ENCODE data around the gene TMC3.

- RRBS, result no CpG with 5 or more reads among the region's 3 CpGs
CAGE:
- cytosol, long polyA plus RNA, result no peak
- long polyA plus RNA, result no peak
- nucleus, long polyA plus RNA, result no peak
Measured at GRCh38 chr15:80679790-80680404, 15.2 kb upstream of the ABHD17C start.

- RRBS, result no CpG with 5 or more reads among the region's 3 CpGs
CAGE:
- cytosol, long polyA plus RNA, result no peak
- long polyA plus RNA, result no peak
- nucleus, long polyA plus RNA, result no peak
Measured at GRCh38 chr15:80776296-80776579, 2.9 kb upstream of the CEMIP start.

GRCh38 chr15:81164368-81164650 lies 30.2 kb downstream of the CFAP161 start:
- RRBS, result no CpG with 5 or more reads among the region's 1 CpG
CAGE:
- cytosol, long polyA plus RNA, result no peak
- long polyA plus RNA, result no peak
- nucleus, long polyA plus RNA, result no peak

DNA sequence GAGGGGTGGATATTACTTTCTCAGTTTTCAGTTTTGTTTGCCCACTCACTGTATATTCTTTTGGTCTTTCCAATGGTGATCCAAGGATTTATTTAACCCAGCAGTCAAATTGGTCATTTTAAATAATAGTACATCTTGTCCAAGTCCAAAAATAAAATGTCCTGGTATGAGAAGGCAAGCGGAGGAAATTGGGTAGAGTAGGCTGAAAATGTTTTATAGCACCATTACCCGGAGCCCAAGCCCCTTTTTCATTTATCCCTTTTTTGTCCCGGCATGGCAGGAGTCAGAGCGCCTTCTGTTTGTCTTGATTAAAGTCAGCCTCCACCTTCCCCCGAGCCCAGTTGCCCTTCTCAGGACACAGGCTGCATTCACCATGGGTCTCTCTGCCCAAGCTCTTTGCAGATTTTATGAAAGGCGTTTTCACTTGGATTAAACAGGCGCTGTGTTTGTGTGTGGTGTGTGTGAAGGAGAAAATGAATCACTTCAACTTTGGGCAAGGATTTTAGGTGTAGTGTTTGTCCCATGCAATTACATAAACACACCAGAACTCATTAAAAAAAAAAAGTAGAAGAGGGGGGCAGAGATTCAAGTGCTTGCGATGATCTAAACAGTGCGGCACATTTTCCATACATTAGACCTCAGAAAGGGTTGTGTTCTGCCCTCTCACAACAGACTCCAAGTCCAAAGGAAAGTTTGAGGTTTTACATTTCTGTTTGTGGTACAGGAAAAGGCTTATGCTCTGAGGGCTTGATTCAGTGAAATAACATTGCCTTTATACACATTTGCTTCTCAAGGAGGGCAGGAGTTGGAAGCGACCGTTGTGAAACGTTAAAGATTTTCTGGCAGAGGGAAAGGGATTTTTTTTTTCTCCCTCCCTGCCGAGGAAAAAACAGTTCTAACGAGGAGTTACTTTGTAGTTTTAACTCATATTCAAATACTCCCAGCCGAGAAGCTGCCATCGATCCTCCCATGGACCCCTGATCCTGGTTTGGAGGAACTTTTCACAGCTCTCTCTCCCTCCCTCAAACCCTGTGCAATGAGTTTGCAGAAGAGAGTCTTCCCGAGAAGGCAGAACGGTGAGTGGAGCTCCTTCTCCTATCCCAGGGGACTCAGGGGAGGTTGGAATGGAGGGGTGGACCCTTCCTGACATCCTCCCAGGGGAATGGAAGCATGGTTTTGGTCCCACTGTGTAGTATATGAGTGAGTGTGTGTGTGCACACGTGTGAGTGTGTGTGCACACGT lies 14.4 kb upstream of the IL16 start:
- RRBS, result no CpG with 5 or more reads among the region's 20 CpGs
CAGE:
- cytosol, long polyA plus RNA, result no peak
- long polyA plus RNA, result no peak
- nucleus, long polyA plus RNA, result no peak

DNA sequence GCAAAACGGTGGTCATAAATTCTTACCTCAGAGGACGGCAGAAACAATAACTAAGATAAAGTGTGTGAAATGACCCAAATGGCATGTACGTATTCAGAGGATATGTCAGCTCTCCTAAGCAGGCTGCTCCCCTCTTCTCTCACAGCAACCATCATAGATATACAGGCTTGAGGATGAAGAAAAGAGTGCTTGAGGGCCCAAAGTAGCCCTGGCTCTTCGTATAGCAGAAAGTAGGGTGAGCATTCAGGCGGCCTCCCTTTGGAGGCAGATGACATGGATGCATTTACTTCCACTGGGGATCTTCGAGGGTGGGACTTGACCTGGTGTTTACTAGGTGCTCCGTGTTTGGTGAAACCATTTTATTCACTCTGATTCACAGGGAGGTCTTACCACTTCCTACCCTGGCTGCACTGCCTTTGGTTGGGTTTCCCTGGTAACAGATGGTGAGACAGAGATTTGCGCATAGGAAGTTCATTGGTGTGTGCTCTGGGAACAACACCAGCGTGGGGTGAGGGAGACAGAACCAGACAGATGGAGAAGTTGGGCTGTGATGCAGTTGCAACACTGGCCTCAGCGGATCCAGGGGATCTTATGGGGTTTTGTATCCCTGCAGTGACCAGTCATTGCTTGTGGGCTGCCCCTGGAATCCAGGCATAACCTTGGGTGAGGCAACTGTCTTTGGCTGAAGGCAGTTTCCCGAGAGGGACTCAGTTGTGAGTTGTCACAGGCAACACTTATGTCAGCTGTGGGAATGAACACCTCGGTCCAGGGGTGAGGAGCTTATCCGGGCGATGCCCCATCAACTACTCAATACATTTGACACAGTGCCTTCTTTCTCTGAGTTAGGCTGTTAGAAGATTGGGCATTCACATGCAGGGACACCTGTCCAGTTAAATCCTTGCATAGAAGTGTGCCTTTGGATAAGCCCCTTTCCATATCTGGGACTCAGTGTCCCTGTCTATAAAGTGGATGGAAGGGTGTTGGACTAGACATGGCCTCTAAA lies 12.5 kb upstream of the IL16 start:
- RRBS, result no CpG with 5 or more reads among the region's 14 CpGs
CAGE:
- cytosol, long polyA plus RNA, result no peak
- long polyA plus RNA, result no peak
- nucleus, long polyA plus RNA, result no peak

DNA sequence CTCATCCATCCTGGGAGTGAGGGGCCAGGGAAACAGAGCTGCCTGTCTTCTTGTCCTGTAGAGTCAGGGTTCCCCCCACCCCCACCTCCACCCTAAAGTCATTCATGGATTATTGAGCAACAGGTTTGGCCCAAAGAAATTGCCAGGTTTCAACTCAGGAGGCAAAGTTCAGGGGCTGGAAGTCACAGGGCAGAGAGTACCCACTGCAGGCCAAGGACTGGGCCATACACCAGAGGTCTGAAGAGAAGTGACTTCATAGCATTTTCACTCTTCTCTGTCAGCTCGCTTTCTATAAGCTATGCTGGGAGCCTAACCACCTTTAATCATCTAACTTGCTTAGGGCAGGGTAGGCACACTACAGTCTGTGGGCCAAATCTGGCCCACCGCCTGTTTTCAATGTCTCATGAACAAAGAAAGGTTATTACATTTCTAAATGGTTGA lies 50.1 kb downstream of the STARD5 start:
- RRBS, result no CpG with 5 or more reads among the region's 2 CpGs
CAGE:
- cytosol, long polyA plus RNA, result no peak
- long polyA plus RNA, result no peak
- nucleus, long polyA plus RNA, result no peak

- RRBS, result no CpG with 5 or more reads among the region's 4 CpGs
CAGE:
- cytosol, long polyA plus RNA, result no peak
- long polyA plus RNA, result no peak
- nucleus, long polyA plus RNA, result no peak
Measured at GRCh38 chr15:81297685-81298407, 26.1 kb downstream of the STARD5 start.

DNA sequence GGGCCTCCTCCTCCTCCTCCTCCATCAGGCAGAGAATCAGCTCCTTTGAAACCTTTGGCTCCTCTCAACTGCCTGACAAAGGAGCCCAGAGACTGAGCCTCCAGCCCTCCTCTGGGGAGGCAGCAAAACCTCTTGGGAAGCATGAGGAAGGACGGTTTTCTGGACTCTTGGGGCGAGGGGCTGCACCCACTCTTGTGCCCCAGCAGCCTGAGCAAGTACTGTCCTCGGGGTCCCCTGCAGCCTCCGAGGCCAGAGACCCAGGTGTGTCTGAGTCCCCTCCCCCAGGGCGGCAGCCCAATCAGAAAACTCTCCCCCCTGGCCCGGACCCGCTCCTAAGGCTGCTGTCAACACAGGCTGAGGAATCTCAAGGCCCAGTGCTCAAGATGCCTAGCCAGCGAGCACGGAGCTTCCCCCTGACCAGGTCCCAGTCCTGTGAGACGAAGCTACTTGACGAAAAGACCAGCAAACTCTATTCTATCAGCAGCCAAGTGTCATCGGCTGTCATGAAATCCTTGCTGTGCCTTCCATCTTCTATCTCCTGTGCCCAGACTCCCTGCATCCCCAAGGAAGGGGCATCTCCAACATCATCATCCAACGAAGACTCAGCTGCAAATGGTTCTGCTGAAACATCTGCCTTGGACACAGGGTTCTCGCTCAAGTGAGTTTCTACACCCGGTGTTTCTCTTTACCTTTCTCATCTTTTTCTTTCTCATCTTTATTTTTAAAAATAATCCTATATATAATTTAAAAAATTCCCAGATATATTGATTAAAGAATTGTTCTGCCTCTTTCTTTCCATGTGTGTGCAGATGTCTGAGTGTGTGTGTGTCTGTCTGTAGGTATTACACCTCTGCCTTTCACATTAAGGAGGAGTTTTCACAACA lies 23.9 kb downstream of the STARD5 start:
- RRBS, result no CpG with 5 or more reads among the region's 15 CpGs
CAGE:
- cytosol, long polyA plus RNA, result no peak
- long polyA plus RNA, result no peak
- nucleus, long polyA plus RNA, result no peak

DNA sequence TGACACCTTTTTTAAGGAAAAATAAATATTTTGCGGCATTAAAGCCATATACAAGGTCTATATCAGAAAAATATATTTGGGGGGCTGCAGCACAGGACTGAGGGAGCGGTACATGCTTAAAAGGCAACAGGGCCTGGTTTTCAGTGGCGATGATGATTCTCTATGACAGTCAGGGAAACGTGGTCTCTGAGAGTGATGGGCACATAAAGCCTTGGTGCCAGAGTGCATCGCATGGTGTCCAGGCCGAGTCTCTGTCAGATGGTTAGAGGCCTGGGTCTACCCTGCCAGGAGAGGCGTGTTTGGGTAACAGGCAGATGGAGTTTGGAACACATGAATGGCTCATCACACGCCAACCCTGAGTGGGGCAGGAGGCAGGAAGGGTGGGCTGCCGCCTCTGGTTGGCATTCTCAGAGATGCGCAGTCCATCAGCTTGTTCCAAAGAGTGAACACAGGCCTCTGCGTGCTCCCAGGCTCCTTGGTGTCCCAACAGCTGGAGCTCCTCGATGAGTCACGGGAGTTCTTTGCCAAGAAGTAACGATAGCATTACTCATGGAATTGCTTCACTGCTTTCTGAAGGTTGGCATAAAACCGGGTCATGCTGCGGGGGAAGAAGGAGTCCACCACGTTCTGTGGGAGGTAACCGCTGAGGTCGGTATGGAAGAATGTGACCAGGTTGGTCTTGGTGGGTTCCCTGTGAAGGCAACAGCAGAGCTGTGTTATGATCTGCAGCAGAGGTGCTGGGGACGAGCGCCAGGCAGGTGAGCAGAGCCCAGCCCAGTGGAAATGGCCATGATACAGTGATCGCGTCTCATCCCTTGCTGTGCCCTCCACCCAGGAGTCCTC lies 11.0 kb downstream of the STARD5 start:
- RRBS, result no CpG with 5 or more reads among the region's 23 CpGs
CAGE:
- cytosol, long polyA plus RNA, result no peak
- long polyA plus RNA, result no peak
- nucleus, long polyA plus RNA, result no peak

GRCh38 chr15:81374065-81374599 lies at the start of gene TMC3:
Gene TMC3, minus strand, starts transcription at chr15:81374213.
- RRBS, result no CpG with 5 or more reads among the region's 8 CpGs
CAGE:
- cytosol, long polyA plus RNA, result no peak
- long polyA plus RNA, result no peak
- nucleus, long polyA plus RNA, result no peak

DNA sequence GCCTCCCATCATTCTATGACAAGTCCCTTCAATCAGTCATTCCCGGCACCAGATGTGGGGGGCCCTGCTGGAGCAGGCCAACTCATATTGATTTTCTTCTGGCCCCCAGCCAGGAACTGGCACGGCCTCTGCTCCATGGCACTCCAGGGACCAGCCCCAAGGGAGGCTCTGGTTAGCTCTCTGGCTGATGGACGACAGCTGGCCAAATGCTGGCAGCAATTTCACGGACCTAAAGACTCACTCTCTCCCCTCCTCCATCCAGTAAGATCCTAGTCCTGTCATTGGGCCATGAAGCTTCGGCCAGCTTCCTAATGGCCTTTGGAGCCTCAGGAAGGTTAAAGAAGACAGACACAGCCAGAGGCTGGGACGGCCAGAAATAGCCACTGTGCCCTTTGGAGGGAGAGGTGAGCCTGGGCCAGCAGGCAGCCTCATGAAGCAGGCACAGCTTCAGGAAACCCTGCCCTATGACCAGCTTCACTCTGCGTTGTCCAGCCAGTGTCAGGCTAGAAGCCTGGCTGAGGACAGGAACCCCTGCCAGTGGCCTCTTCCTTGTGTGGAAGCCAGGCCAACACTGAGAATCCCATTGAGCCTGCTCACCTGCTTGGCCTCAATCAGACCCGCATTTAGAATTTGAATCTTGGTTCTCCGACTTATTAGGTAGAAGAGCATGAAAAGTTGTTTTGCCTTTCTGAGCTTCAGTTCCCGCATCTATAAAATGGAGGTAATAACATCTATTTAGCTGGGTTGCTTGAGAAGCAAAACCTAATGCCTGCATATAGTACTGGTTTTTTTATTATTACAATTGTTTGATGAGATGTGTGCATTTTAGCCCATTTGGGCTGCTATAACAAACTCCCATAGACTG lies 130.8 kb downstream of the MEX3B start:
- RRBS, result no CpG with 5 or more reads among the region's 10 CpGs
CAGE:
- cytosol, long polyA plus RNA, result no peak
- long polyA plus RNA, result no peak
- nucleus, long polyA plus RNA, result no peak

DNA sequence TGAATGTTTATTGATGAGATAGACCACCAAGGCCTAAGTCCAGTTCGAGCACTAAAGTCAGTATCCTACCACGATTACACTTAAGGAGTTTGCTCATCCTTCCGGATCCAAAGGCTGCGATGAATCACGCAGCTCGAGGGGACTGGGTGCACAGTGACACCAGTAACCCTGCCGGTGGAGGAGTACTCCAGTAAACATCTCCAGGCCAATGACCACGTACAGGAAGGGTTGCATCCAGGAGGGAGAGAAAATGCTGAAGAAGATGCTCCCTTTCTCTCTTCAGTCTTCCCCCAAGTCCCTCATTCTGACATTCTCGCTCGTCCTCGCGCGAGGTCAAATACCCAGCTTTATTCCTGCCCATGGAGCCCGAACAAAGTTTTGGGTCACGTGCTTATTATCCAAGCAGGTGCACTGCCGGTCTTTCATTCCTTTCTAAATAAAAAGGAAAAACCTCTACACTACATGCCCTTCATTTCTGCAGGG lies 576 bp downstream of the EFL1 start:
- RRBS, result 5% methylated on average over 4 of the region's 16 CpGs
CAGE:
- cytosol, long polyA plus RNA, result no peak
- long polyA plus RNA, result no peak
- nucleus, long polyA plus RNA, result no peak

DNA sequence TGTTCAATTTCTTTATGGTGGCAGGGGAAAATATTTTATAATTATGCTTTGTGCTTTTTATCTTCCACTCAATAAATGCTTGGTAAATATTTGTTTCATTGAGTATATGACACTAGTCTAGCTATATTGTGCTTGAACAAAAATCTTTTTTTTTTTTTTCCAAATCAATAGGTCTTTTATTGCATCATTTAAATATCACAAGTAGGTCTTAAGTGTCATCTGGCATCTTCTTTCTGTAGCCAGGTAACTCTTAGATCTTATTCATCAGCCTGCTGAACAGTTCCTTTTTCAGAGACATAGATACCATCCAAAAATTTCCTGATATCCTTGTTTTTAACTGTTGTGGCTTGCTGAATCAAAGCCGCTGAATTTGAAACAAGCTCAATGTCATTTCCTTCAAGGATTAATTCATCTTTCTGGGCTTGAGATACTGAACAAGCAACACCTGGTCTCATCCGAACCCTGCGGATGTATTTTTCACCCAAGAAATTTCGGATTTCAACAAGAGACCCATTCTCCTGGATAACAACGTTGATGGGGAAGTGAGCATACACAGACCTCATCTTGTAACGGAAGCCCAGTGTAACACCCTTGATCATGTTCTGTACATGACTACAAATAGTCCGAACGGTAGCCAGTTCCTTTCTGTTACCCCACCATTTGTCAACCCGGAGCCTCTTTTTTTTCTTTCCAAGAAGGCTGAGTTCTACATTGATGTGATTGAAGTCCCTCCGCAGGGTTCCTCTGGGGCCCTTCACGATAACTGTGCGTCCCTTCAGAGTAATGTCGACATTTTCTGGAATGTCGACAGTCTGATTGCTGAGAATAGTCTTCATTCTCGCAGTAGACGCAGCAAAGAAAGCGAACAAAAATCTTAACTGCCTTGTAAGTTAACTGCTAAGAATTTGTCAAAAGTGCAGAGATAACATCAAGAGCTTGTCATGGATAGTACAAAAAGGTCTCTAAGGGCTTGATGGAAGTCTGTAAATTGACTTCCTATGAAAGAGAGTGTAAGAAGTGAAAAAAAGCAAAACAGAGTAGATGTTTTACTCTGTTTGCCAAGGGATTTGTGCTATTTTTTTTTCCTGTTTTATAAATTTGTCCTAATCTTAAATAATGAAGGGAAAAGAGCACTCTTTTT lies 23.1 kb upstream of the GOLGA6L10 start:
- RRBS, result no CpG with 5 or more reads among the region's 17 CpGs
CAGE:
- cytosol, long polyA plus RNA, result no peak
- long polyA plus RNA, result no peak
- nucleus, long polyA plus RNA, result no peak

GRCh38 chr15:82415581-82416546 lies 13.8 kb upstream of the GOLGA6L9 start:
- RRBS, result no CpG with 5 or more reads among the region's 10 CpGs
CAGE:
- cytosol, long polyA plus RNA, result no peak
- long polyA plus RNA, result no peak
- nucleus, long polyA plus RNA, result start-site peak on the plus strand at chr15:82415967-82416255, 19 reads

DNA sequence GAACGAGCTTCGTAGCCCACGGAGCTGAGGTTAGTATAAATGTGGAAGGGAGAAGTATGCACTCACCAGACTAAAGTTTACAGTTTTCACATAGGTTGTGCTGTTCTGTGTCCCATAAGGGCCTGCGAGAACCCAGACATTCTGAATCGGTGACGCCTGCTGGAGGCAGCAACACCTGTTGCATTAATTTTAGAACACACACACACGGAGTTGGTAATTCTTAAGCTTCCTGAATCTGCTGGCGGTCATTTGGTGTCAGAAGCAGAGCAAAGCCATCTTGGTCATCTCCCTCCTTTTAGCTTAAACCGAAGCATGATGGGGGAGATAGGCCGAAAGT lies 41.1 kb upstream of the AP3B2 start:
- RRBS, result no CpG with 5 or more reads among the region's 10 CpGs
CAGE:
- cytosol, long polyA plus RNA, result no peak
- long polyA plus RNA, result no peak
- nucleus, long polyA plus RNA, result no peak

GRCh38 chr15:82808683-82809143 lies 715 bp upstream of the WHAMM start:
- RRBS, result no CpG with 5 or more reads among the region's 9 CpGs
CAGE:
- cytosol, long polyA plus RNA, result no peak
- long polyA plus RNA, result no peak
- nucleus, long polyA plus RNA, result no peak

GRCh38 chr15:82830583-82831143 lies 21.2 kb downstream of the WHAMM start:
- RRBS, result no CpG with 5 or more reads among the region's 16 CpGs
CAGE:
- cytosol, long polyA plus RNA, result no peak
- long polyA plus RNA, result no peak
- nucleus, long polyA plus RNA, result no peak

GRCh38 chr15:83018510-83018998 lies 7.1 kb upstream of the C15orf40 start:
- RRBS, result no CpG with 5 or more reads among the region's 3 CpGs
CAGE:
- cytosol, long polyA plus RNA, result no peak
- long polyA plus RNA, result no peak
- nucleus, long polyA plus RNA, result no peak

GRCh38 chr15:83210646-83211131 lies 3.1 kb upstream of the HDGFL3 start:
- RRBS, result no CpG with 5 or more reads among the region's 3 CpGs
CAGE:
- cytosol, long polyA plus RNA, result no peak
- long polyA plus RNA, result no peak
- nucleus, long polyA plus RNA, result no peak

- RRBS, result no CpG with 5 or more reads among the region's 8 CpGs
CAGE:
- cytosol, long polyA plus RNA, result no peak
- long polyA plus RNA, result no peak
- nucleus, long polyA plus RNA, result no peak
Measured at GRCh38 chr15:83352752-83353299, 68.4 kb upstream of the BNC1 start.

All from H1 (cell line).